GM12892 (cell line): ENCODE results near the gene PGGT1B.

DNA sequence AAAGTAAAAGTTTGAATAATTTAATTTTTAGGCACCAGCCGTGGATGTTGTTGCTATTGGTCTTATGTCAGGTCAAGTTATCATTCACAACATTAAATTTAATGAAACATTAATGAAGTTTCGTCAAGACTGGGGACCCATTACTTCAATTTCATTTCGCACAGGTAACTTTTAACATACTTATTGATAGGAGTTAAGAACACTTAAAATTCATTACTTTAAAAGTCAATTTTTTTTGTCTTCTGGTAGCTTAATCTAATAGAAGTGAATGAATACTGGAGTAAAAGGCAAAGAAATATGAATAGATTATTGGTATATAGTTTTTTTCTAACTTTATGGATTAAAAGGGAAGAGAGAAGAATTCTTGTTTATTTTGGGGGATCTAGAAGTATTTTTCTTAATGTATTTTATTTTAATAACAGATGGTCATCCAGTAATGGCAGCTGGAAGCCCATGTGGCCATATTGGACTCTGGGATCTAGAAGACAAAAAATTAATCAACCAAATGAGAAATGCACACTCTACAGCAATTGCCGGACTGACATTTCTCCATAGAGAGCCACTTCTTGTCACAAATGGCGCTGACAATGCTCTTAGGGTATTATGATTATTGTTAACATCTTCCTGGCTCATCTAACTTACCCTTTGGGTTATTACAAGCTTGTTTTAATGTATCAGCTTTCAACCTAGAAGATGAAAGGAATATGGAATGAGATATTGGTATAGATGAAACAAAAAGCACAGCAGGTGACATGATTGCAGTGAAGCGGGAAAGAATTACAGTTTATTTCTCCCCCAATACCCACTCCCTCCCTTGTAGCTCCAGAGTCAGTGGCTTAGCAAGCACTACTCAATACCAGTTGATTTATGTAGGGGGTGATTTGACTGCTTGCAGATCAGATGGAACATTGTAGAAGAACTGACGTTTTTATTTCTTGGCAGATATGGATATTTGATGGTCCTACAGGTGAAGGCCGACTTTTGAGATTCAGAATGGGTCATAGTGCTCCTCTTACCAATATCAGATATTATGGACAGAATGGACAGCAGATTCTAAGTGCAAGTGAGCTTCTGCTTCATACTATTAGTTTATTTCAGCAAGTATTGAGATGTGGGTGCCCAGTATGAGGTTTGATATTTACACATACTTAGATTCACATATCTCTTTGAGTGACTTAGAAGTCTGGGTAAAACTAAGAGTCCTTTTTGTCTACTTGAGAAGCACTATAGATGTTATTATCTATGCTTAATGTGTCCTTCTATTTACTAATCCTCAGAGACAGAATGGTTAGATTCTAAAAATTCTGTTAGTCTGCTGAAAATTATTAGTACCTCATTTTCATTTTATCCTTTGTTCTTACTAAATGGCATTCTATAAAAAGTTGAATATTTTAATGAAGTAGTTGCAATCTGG lies 12.1 kb downstream of the WDR36 start:
- RRBS = no CpG with 5 or more reads among the region's 8 CpGs

DNA sequence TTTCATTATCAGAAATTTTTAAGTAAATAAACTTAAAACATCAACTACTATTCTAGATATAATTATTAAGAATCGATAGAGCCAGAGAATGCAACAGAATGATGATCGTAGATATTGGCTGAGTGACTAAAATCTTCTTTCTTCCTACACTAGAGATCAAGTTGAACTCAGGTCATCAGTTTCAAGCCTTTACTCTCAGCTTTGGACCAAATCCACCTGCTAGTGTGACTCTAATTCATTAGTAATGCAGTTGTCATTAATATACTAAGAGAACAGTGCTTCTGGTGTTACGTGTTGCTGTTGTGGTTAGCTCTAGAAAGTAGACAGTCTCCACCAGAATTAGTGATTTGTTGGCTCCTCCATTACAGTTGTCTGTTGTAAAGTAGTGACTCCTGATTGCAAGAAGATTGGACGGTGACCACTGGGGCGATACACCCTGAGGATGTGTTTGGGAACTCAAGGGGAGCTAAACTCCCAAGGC lies 3.0 kb downstream of the CAMK4 start:
- RRBS = no CpG with 5 or more reads among the region's 5 CpGs

- RRBS = no CpG with 5 or more reads among the region's 2 CpGs
Observed at GRCh38 chr5:112023620-112024077, 266.7 kb upstream of the NREP start.

GRCh38 chr5:112320563-112321049 lies 98.5 kb downstream of the EPB41L4A start:
- RRBS = no CpG with 5 or more reads among the region's 5 CpGs

GRCh38 chr5:112817721-112818148 lies 43.4 kb upstream of the SRP19 start:
- RRBS = no CpG with 5 or more reads among the region's 5 CpGs

DNA sequence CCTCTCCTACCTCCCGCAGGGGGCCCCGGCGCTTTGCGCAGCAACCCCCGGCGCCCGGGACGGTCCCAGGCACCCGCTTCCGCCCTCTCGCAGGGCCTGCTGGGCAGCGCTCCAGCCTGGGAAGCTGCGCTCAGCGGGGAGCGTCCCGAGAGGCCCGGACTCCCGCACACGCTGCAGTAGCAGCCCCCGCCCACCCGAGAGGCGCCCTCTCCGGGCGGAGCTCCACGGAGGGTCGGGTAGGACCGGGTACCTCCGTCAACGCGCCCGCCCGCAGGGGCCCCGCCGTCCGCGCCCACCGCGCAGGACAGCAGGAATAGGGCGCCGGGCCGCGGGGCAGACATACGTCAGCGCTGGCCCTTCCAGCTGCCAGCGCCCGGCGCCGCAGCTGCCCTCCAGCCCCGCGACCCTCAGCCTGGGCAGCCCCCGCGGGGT lies 541 bp downstream of the REEP5 start:
- RRBS = 1% methylated on average over 28 of the region's 52 CpGs

DNA sequence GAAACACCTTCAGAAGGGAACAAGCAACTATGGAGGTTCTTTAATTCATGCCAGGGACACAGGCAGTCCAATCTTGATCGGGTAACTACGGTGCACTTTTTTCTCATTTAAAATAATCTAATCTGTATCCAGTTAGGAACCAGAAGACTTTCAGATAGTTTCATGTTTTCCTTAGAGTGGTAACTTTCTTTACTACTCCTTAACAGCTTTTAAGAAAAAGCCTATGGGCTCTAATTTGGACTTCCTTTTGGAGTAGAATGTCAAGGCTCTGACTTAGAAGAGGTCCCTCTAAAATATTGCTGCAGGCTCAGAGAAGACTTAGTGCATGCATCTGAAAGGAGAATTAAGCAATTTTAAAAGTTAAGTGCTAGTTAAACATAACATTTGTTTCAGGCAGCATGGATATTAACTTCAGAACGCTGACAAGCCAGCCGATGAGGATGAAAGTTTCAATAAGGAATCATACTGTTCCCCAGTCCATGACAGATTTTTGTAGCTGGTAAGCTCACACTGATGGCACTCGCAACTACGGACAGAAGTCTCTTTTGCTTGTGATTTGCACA lies 47.3 kb downstream of the DCP2 start:
- RRBS = no CpG with 5 or more reads among the region's 6 CpGs

DNA sequence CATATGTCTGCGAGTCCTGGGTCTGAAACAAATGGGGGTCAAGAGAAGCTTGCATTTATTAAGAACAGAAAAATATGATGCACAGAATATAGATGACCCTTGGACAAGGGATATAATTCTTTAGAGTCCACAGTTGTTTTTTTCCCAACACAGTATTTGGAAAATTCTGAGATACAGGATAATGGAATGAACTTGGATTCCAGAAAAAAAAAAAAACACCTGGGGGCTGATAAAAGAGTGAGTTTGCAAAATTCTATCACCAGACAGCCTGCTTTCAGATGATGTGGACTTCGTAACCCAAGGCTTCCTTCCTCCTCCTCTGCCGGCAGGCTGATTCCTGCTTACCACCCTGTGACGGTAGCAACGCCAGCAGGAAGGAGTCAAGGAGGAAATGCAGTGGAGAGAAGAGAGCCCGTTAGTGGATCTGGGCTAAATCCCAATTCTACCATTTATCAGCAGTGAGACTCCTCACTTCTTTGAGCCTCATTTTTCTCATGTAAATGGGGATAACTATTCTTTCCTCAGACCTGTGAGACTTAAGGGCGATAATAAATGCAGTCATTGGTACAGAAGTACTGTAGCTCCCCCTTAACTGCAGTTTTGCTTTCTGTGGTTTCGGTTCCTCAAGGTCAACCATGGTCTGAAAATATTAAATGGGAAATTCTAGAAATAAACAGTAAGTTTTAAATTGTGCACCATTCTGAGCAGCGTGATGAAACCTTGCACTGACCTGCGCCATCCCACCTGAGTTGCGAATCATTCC lies 71.2 kb downstream of the DCP2 start:
- RRBS = no CpG with 5 or more reads among the region's 11 CpGs

DNA sequence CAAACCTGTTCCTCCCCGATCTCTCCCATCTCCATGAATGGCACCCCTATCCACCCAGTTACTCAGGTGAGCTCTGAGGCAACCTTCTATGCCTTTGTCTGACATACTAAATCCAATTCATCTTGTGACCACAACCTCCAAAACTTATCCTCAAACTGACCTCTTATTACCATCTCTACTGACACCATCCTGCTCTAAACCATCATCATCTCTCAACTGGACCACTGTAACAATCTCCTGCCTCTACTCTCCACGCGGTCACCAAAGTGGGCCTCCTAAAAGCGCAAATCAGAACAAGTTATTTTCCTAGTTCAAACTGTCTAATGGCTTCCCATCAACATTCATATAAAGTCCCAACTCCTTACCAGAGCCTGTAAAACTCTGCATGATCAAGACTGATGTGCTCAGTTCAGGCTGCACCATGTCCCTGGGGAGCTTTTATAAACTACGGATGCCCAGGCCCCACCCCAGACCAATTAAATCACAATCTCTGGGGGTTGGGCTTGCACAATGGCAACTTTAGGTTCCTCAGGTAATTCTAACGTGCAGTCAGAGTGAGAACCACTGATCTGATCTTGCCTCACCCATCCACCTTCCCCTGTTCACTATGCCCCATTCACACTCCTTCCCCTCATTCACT lies 129.0 kb downstream of the DCP2 start:
- RRBS = no CpG with 5 or more reads among the region's 6 CpGs

- RRBS = no CpG with 5 or more reads among the region's 8 CpGs
Observed at GRCh38 chr5:113204279-113205019, 227.9 kb downstream of the DCP2 start.

DNA sequence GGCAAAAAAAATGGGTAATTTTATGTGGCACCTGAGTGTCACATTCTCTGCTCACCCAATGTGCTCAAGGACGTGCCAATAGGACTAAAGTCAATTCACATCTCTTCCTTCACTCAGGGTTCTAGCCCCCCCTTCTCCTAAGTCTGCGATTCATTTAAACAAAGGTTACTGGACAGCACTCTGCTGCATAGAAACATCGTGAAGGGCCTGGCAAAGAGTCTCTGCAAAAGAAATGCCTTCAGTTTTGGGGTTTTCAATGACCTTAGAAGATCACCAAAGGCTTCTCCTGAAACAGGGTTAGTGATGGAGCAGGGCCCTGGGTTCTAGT lies 142.2 kb downstream of the TSSK1B start:
- RRBS = no CpG with 5 or more reads among the region's 3 CpGs

- RRBS = no CpG with 5 or more reads among the region's 11 CpGs
Observed at GRCh38 chr5:113292904-113293637, 141.7 kb downstream of the TSSK1B start.

DNA sequence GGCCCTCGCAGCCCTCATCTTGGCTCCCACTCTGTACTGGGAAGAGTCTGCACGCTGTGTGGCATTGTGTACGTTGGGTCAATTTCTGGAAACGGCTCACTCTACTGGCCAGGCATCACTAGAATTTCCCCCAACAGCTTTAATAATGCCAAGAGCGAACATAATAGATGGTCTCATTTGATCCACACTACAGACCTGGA lies 644 bp upstream of the MCC start:
- RRBS = no CpG with 5 or more reads among the region's 5 CpGs

GRCh38 chr5:113575113-113576378 lies 62.1 kb downstream of the YTHDC2 start:
- RRBS = no CpG with 5 or more reads among the region's 7 CpGs

GRCh38 chr5:115068480-115068855 lies 101.2 kb downstream of the TRIM36 start:
- RRBS = no CpG with 5 or more reads among the region's 13 CpGs

GRCh38 chr5:115262361-115263187 lies at the start of gene PGGT1B:
Gene PGGT1B, minus strand, starts transcription at chr5:115262877.
- RRBS = 1% methylated on average over 13 of the region's 54 CpGs

DNA sequence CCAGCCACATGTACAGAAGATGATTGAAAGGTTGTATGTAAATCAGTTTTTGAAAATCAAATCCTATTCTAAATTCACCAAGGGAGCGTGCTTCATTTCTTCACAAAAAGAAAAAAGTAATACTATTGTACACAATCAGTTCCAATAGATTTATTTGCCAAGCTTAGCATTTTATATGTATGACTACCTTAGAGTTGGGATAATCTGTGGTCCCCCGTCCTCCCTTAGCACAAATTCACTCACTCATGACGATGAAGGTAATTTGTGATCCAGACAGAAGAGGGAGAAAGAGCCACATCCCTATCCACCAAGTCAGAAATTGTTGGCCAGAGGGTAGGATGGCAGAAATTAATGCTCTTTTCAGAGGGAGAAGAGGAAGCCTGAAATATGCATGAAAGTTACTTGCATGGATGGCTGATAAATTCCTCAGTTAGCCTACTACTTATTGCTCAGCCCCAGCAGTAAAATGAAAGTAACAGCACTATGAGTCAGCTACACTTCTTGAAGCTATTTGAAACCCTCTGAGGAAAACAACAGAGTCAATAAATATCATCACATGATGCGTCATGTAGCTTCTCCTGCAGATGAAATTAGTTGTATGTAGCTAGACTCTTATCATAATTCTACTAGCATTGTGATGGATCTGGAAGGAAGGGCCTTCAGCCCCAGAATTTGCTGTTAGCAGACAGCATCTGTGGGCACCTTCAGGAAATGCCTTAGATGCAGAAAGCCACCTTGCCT lies 81.0 kb upstream of the CCDC112 start:
- RRBS = no CpG with 5 or more reads among the region's 4 CpGs

- RRBS = 1% methylated on average over 18 of the region's 46 CpGs
Observed at GRCh38 chr5:115543766-115544609, 587 bp downstream of the FEM1C start.

- RRBS = no CpG with 5 or more reads among the region's 3 CpGs
Observed at GRCh38 chr5:115589030-115589379, 13.3 kb downstream of the TICAM2 start.